Measurements from ENCODE around the genes CXorf38 and USP9X.

GRCh38 chrX:39766115-39766873, 331.5 kb downstream of the BCOR start:
- PRO-cap, 2 experiments: no peak in any of the 2 experiments

DNA sequence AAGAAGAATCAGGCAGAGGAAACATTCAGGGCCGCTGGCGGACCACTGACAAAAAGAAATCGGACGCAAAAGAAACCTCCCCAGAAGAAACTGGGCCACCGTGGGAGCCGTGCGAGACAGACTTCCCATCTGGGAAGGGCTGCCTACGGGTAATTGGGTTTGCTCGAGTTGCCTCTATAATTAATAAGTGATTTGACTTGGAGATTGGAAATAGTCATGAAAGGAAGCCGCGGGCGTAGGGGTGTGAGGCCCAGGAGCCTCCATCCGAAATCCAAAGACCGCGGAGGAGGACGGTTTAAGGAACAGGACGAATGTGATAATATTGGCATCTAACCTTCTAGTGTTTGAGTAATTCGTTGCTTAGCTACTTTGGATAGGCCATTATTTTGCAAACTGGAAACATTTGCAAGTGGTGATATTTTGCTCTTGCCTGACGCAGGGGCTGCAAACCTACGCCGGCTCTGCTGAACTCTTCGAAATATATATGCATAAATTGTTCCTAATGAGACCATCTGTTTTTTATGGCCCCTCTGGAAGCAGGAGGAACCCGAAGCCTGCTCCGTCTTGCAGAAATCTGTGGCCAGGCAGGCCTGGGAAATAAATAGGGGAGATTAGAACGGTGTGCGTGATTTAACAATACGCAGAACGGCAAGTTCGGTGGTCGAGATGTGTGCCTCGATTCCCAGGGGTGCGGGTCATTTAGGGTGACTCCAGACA, 90.1 kb downstream of the BCOR start:
- PRO-cap, 2 experiments: no peak in any of the 2 experiments

DNA sequence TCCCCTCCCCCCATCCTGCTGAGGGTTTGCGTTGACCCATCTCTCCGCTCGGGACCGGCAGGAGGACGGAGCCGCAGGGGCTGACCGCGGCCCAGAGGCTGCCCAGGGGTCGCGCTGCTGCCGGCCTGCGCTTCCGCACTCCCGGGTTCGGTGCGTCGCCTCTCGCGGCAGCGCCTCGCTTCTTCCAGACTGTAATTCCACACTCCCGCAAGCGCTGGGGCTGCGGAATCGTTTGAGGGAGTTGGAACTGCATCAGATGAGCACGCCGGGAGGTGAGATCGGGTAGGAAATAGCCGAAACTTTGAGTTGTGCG, 88.3 kb downstream of the BCOR start:
- PRO-cap, 2 experiments: no peak in any of the 2 experiments

GRCh38 chrX:40082473-40083230, 15.1 kb downstream of the BCOR start:
- PRO-cap, 2 experiments: no peak in any of the 2 experiments

- PRO-cap, 2 experiments: no peak in any of the 2 experiments
Observed at GRCh38 chrX:40089496-40089950, 8.2 kb downstream of the BCOR start.

- PRO-cap, 2 experiments: no peak in any of the 2 experiments
Observed at GRCh38 chrX:40102343-40103741, 5.1 kb upstream of the BCOR start.

GRCh38 chrX:40107743-40108841, 10.3 kb upstream of the BCOR start:
- PRO-cap, 2 experiments: peak in 1 of 2 experiments; most common minus-strand start chrX:40108756 (in 1)

DNA sequence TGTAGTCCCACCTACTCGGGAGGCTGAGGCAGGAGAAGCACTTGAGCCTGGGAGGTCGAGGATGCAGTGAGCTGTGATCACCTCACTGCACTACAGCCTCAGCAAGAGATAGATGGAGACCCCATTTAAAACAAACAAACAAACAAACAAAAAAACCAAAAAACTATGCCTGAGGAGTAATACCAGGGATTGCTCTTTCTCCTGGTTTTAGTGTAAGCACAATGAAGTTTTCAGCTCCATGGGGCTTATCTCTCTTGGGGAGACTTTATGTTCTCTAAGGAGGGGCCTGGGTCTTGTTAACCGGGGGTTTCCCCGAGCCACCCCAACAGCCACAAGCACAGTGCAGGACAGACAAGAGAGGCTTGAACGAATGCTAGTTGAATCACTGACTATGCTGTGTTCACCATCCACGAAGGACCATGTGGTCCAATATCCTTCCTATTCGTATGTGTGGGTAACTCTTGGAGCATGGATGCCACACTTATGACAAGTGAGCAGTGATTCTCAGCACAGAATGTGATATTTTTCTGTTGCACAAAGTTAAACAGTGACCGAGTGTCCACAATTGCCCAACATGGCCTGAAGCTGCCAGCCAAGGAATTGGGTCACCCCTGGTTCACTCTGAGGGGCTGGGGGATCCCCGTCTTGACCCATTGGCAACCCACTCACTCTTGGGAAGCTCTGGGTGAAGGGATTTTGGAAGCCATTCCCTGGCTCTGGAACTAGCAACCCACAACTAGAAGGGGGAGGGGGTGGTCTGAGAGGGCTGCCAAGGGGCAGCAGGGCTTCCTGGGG, 42.8 kb upstream of the BCOR start:
- PRO-cap, 2 experiments: no peak in any of the 2 experiments

DNA sequence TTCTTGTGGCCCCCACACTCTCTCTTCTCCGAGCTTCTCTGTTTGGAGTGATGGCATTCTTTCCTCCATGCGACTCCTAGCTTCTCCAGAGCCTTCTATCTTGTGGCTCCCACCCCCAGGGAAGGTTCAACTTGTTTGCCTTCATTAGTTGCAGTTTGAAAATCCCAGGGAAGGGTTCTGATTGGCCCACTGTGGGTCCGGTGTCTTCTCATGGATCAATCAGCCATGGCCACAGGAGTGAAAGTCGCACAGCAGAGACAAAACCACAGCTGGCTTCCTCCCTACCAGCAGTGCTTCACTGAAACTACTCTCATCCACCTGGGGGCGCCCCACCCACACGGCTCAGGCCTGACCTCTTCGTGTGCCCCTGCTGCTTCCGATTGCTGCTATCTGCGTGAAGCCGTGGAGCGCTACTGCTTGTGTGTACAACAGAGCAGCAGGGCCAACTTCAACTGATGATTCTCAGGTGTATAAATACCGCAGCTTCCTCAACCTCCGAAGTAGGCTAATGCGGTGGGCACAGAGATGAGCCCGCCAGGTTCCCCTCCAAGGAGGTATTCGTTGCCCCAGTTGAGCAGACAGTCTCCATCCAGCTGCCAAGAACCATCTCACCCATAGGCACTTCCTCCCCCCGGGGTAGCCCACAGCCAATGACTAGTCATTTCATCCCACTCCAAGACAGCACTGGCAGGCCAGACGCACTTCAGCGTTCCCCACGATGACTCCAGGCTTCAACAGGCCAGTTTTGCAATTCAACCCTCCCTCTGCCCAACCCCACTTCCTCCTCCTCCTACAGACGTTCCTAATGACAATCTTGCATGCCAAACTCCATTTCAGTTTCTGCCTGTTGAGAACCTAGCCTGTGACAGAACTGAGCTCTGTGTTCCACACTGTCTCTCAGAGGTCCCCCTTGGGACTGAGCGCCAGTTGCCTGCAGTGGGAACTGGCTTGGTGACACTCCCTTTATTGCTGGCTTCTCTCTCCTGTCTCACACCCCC, 41.4 kb upstream of the ATP6AP2 start:
- PRO-cap, 2 experiments: no peak in any of the 2 experiments

- PRO-cap, 2 experiments: peak in 2 of 2 experiments; most common minus-strand start chrX:40647531 (in 1)
Observed at GRCh38 chrX:40646842-40647624, at the start of gene CXorf38. CXorf38 (minus strand) TSS chrX:40647561.

DNA sequence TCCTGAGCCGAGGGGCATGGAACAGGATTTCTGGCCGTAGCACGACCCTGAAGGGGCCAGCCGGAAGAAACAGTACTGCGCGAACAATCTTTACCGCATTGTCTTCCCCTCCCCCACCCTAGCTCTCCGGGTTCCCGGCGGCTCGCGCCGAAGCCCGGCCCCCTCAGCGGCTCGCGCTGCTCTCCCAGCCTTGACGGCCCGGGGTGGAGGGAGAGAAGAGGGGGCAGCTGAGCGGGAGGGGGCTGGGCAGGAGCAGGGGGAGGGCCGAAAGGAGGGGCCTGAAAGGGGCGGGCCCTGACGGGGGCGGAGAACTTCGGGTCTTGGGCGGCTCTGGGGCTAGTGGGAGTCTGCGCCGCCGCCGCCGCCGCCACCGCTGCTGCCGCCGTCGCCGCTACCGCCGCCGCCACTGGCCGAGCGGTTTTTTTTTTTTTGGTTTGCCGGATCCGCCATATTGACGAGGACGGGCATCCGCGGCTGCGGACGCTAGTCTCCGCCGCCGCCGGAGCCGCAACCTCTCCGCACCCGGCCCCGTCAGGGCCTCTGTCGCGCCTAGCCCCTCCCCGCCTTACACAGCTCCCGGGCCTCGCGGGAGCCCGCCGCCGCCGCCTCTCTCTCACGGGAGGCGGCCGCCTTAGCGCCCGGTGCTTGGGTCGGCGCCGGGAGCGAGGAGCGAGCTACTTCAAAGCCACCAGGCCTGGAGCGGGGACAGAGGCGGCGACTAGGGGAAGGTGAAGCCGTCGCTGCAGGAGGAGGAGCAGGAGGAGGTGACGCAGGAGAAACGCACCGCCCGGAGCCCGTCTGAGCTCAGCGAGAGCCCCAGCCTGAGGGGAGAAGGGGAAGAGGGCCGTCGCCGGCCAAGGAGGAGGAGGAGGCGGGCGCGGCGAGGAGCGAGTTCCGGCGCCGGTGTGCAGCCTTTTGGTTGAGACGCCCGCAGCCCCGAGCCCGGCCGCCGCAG, at the start of gene USP9X:
USP9X (plus strand) TSS at position 433 of the 955 bp plus-strand sequence.
- PRO-cap, 2 experiments: peak in 2 of 2 experiments; most common plus-strand start position 345 of the sequence (in 2); most common minus-strand start position 542 of the sequence (in 2)

DNA sequence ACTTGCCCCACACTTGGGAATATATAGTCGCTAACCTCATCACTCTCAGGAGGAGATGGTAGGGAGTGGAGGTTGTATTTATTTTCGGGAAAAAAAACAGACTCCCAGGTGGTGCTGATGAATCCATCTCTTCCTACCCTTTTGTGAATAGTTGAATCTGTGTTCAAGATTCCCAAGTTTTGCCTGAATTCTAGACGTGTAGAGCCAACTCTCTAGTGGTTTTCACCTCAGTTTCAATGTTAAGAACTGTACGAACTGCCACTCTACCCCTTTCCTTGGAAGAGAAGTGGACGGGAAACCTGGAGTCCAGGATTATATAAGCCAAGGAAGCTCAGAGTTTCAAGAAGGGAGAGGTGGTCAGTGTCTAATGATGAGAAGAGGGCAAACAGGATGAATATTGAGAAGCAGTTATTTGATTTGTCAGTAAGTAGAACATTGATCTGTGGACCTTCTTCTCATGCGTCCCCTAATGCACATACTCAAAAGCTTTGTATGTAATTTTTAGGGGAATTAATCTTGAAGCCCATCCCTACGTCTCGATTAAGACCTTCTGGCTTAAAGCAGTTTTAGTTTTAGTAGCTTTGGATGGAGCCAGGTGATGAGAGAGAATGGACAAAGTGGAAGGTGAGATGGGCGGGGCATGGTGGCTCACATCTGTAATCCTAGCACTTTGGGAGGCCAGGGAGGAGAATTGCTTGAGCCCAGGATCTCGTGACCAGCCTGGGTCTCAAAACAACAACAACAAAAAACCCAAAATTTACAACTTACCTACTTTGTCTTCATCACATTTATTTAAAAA, 33.6 kb downstream of the USP9X start:
- PRO-cap, 2 experiments: no peak in any of the 2 experiments

GRCh38 chrX:41221265-41222360, 112.3 kb upstream of the DDX3X start:
- PRO-cap, 2 experiments: no peak in any of the 2 experiments

GRCh38 chrX:41331449-41332052, 2.4 kb upstream of the DDX3X start:
- PRO-cap, 2 experiments: no peak in any of the 2 experiments

- PRO-cap, 2 experiments: peak in 2 of 2 experiments; most common plus-strand start chrX:41332822 (in 2)
Observed at GRCh38 chrX:41332324-41333033, 1.5 kb upstream of the DDX3X start.

- PRO-cap, 2 experiments: peak in 2 of 2 experiments; most common plus-strand start chrX:41334637 (in 2); most common minus-strand start chrX:41335024 (in 2)
Observed at GRCh38 chrX:41334401-41335439, 758 bp downstream of the DDX3X start.

GRCh38 chrX:41346723-41347594, 13.0 kb downstream of the DDX3X start:
- PRO-cap, 2 experiments: no peak in any of the 2 experiments

- PRO-cap, 2 experiments: no peak in any of the 2 experiments
Observed at GRCh38 chrX:41351811-41352936, 18.2 kb downstream of the DDX3X start.

GRCh38 chrX:41360875-41361525, 27.0 kb downstream of the DDX3X start:
- PRO-cap, 2 experiments: no peak in any of the 2 experiments

- PRO-cap, 2 experiments: no peak in any of the 2 experiments
Observed at GRCh38 chrX:41556786-41557448, 109.8 kb downstream of the NYX start.

All from psoas muscle (tissue), 2 donors.